ENCODE measurements around a stretch of chr2.

GRCh38 chr2:45906418-45907135, 255.1 kb downstream of the PRKCE start:
- PRO-cap: no peak

DNA sequence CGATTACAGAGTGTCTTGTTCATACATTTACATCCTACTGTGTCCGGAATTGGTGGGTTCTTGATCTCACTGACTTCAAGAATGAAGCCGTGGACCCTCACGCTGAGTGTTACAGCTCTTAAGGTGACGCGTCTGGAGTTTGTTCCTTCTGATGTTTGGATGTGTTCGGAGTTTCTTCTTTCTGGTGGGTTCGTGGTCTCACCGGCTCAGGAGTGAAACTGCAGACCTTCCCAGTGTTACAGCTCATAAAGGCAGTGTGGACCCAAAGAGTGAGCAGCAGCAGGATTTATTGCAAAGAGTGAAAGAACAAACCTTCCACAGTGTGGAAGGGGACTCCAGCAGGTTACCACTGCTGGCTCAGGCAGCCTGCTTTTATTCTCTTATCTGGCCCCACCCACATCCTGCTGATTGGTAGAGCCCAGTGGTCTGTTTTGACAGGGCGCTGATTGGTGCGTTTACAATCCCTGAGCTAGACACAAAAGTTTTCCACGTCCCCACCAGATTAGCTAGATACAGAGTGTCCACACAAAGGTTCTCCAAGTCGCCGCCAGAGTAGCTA, 265.3 kb downstream of the PRKCE start:
- PRO-cap: no peak

- PRO-cap: no peak
Observed at GRCh38 chr2:45938275-45938774, 286.9 kb downstream of the PRKCE start.

- PRO-cap: no peak
Observed at GRCh38 chr2:46002572-46002943, 294.6 kb upstream of the EPAS1 start.

DNA sequence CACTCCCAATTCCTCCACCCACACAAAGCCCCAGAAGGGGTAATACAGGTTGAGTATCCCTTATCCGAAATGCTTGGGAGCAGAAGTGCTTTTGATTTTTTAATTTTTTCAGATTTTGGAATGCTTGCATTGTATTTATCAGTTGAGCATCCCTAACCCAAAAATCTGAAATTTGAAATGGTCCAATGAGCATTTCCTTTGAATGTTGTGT, 51.3 kb downstream of the EPAS1 start:
- PRO-cap: no peak

- PRO-cap: no peak
Observed at GRCh38 chr2:46375391-46375637, 78.1 kb downstream of the EPAS1 start.

GRCh38 chr2:46388213-46388754, 91.1 kb downstream of the EPAS1 start:
- PRO-cap: no peak

DNA sequence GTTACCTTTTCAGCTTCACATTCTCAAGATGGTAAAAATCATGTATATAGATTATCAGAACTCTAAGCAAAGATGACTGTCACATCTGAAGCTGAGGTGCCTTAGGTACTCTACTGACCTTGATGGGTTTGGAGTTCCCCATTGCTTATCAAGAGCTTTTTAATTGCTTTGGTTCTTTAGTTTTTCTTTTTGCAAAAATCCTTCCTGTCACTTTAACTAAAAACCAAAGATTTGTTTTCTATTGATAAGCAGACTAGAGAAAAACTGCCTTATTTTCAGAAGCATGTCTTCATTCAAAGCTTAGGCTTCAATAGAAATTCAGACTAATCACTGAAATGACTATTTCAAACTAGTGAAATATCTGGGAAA, 33.5 kb downstream of the PIGF start:
- PRO-cap: no peak

GRCh38 chr2:46656523-46657007, 39.5 kb downstream of the CRIPT start:
- PRO-cap: no peak

- PRO-cap: no peak
Observed at GRCh38 chr2:46719508-46720118, 20.5 kb downstream of the SOCS5 start.

DNA sequence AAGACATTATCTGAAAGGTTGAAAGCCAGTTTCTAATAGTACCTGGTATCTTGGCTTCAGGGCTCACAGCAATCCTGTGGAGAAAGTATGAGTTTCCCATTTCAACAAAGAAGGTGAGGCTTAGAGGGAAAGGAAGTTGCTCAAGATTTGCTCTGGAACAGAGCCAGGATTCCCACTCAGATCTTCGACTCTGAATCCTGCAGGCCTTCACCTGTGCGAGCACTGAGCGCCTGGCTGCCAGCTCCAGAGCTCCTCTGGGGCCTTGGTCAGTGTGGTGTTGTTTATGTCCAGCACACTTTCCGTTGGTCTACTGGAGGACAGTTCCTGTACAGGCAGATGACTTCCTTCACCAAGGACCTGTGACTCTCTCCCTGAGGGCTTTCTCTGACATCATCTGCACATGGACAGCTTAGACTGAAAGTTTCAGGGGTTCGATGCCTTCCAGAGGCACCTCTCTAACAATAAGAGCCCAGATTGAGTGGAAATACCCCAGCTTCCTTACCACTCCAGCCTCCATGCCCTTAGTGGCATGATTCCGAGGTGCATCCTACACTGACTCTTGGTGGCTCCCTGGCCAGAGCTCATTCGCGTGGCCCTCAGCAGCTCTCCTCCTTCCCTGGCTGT, 80.6 kb downstream of the SOCS5 start:
- PRO-cap: no peak

GRCh38 chr2:46848994-46849441, 66.6 kb downstream of the MCFD2 start:
- PRO-cap: no peak

DNA sequence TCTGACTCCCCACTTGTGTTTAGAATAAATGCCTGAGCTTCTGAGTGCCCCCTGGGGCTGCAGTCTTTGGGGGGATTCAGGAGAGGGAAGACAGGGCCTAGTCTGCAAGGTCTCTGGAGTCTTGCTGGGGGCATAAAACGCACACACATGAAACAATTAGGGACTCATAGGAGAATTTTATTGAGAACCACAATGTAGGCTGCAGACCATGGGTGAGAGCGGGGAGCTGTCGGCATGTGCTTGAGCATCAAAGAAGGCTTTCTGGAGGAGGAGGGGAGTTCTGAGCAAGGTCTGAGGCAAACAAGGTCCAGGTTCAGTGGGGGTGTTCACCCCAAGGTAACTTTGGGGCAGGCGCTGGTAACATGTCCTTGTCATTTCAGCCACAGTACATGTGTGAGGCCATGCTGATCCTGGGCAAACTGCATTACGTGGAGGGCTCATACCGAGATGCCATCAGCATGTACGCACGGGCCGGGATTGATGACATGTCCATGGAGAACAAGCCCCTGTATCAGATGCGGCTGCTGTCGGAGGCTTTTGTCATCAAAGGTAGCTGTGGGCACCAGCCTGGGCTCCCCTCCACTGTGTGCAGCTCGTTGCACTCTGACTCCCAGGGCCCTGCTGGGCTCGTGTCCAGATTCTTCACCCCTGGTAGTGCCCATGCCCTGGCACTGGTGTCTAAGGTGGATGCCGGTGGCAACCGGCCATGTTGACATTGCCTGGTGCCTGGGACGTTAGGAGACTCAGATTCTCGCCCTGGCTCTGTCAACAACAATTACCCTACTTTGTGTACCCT, 15.6 kb downstream of the TTC7A start:
- PRO-cap: no peak

- PRO-cap: no peak
Observed at GRCh38 chr2:46957293-46957997, 16.4 kb downstream of the TTC7A start.

- PRO-cap: no peak
Observed at GRCh38 chr2:47007881-47008101, 66.8 kb downstream of the TTC7A start.

- PRO-cap: no peak
Observed at GRCh38 chr2:47008102-47009134, 67.4 kb downstream of the TTC7A start.

- PRO-cap: no peak
Observed at GRCh38 chr2:47033314-47033945, 92.4 kb downstream of the TTC7A start.

DNA sequence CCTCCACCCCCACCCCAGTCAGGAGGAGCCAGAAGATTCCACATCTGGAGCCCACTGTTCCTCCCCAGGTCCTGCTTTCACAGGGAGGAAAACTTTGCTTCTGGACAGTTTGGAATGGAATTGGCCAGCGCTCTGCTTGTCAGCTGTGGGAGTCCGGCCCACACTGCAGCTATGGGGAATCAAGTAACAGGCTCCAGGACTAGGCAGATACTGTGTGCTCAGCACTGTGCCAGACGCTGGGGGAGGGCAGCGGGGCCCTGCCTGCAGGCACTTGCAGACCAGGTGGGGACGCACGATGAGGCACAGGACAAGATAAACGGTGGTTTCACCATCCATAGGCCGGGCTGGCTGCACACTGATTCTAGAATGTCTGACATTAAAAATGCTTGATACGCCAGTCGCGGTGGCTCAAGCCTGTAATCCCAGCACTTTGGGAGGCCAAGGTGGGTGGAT, 100.1 kb downstream of the TTC7A start:
- PRO-cap: no peak

DNA sequence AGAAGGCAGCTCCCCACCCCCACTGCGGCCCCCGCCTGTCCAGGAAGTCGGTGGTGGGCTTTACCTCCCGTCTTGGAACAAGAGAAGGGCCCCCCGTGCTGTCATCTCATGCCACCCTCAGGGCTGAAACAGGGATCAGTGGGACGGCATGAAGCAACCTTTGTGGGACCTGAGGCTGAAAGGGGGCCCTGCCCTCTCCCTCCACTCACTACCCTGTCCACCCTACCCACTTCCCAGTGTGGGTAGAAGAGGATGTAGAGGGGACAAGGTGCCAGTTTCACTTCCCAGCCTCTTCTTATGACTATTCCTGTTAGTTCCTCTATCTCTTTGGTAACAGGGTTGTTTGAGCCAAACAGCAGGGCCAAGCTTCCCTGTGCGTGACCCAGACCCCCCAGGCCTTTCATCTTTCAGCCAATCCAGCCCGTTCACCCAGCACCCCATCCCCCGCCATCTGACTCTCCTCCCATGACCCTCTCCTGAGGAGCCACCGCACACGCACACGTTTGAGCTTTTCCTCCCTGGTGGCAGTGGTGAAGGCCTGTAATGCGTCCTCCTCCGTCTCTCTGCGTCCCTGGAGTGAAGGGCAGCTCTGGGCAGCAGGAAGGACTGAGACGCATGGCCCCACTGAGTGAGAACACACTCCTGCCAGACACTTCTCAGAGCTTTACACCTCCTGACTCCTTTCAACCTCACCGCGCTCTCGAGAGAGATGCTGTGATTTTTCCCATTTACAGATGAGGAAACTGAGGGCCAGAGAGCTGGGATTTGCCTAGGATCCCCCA, 82.3 kb downstream of the STPG4 start:
- PRO-cap: bidirectional peak, plus-strand start at position 128 of the sequence, minus-strand start outside the sequence

DNA sequence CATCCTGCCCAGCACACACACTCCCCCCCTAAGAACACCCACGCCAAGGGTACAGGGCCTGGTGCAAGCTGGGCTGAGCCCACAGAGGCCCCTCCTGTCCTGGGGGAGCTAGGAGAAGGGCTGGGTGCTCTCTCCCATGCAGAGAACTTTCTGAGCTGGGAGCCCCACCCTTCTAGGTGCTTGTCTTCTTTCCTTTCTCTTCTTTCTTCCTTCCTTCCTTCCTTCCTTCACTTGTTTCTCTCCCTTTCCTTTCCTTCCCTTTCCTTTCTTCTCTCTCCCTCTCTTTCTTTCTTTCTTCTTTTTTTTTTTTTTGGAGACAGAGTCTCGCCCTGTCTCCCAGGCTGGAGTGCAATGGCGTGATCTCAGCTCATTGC, 74.9 kb downstream of the STPG4 start:
- PRO-cap: no peak

All from bronchial lymph node (tissue), 1 donor.